Airway epithelial cell (primary cell): ENCODE data around the gene CRIP1.

DNA sequence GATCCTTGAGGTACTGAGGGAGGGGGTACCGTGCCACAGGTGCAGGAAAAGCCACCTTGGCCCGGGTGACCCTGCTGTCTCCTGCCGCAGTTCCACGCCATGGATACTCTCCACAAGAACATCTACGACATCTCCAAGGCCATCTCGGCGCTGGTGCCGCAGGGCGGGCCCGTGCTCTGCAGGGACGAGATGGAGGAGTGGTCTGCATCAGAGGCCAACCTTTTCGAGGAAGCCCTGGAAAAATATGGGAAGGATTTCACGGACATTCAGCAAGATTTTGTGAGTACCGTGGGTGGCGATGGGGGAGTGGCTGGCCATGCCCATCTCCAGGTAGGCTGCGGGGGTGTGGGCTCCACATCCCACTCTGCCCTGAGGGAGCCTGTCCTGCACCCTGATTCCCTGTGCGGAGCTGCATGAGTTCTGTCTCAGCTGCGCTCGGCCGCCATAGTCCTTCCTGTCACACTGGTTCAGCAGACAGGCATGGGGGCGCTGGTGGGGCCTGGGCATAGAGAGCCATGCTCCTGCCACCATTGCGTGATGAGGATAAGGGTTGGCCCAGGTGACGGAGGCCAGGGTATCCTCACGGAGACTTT, 13.8 kb upstream of the CRIP2 start:
- RAMPAGE, long total RNA, result no peak

DNA sequence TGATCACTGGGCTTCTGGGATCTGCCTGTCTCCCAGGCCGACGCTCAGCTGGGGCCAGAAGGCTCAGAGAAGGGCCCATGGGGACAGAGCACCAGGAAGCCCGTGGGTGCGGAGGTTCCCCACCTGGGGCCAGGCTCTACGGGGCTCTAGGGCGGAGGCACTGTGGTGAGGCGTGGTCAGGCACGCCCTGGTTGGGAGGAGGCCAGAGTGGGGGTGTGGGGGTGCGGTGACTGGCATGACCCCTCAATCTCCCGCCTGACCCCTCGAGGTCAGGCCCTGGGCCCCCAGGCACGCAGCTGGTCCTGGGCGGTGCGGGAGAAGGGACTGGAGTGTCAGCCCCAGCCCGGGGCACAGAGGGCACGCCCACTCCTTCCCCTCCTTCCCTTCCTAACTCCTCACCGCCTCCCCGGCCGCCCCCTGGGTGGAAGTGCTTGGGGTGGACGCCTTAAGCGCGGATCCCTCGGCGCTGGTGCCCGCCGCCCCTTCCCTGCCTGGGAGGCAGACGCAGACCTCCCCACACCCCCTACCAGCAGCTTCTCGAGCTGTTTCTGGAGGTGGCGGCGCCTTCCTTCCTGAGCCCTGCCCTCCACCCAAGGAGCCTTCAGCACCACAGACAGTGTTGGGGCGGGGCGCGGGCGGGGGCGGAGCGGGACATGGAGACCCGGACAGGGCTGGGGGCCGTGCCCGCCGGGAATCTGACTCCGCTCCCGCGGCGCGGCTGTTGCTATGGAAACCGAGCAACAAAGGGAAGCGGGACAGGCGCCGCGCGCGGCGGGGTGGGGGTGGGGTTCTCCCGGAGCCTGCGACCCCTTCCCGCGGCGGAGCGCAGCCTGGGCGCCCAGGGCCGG, 807 bp upstream of the CRIP2 start:
- RAMPAGE, long total RNA, result no peak

GRCh38 chr14:105486243-105487343, at the start of gene CRIP1:
Gene CRIP1, plus strand, starts transcription at chr14:105486886.
- RAMPAGE, long total RNA, result no peak

GRCh38 chr14:105488254-105488814, 1.6 kb downstream of the CRIP1 start:
- RAMPAGE, long total RNA, result no peak

GRCh38 chr14:105489176-105490351, 1.5 kb upstream of the TEDC1 start:
- RAMPAGE, long total RNA, result no peak

DNA sequence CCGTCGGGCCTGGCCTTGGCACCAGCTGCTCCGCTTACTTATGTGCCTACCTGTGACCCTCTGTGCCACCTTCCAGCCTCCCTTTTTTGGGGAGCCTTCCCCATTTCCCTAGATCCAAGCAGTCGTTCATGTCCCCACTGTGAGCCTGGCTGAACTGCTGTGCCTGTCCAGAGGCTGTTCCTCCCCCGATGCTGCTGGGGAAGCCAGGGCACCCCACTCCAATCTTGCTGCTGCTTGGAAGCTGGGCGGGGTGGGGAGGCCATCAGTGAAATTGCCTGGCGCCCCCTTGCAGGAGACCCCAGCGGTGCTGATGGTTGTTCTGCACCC, 2.3 kb downstream of the TEDC1 start:
- RAMPAGE, long total RNA, result no peak

DNA sequence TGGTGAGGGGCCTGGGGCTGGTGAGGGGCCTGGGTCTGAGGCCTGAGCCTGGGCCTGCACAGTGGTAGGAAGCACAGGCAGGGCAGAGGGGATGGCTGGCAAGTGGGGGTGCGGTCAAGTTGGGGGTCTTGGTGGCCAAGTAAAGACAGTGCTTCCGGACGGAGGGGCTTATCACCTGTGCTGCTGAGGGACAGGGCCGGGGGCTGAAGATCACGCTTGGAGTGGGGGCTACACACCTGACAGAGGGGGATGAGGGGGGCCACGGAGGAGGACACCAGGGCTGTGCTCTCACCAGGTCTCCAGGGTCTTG, 12.2 kb downstream of the TEDC1 start:
- RAMPAGE, long total RNA, result no peak

GRCh38 chr14:105706998-105707720, 180.8 kb downstream of the TMEM121 start:
- RAMPAGE, long total RNA, result no peak

GRCh38 chr14:105707721-105708775, 181.7 kb downstream of the TMEM121 start:
- RAMPAGE, long total RNA, result no peak

- RAMPAGE, long total RNA, result no peak
Observed at GRCh38 chr14:105709302-105709970, 183.1 kb downstream of the TMEM121 start.

DNA sequence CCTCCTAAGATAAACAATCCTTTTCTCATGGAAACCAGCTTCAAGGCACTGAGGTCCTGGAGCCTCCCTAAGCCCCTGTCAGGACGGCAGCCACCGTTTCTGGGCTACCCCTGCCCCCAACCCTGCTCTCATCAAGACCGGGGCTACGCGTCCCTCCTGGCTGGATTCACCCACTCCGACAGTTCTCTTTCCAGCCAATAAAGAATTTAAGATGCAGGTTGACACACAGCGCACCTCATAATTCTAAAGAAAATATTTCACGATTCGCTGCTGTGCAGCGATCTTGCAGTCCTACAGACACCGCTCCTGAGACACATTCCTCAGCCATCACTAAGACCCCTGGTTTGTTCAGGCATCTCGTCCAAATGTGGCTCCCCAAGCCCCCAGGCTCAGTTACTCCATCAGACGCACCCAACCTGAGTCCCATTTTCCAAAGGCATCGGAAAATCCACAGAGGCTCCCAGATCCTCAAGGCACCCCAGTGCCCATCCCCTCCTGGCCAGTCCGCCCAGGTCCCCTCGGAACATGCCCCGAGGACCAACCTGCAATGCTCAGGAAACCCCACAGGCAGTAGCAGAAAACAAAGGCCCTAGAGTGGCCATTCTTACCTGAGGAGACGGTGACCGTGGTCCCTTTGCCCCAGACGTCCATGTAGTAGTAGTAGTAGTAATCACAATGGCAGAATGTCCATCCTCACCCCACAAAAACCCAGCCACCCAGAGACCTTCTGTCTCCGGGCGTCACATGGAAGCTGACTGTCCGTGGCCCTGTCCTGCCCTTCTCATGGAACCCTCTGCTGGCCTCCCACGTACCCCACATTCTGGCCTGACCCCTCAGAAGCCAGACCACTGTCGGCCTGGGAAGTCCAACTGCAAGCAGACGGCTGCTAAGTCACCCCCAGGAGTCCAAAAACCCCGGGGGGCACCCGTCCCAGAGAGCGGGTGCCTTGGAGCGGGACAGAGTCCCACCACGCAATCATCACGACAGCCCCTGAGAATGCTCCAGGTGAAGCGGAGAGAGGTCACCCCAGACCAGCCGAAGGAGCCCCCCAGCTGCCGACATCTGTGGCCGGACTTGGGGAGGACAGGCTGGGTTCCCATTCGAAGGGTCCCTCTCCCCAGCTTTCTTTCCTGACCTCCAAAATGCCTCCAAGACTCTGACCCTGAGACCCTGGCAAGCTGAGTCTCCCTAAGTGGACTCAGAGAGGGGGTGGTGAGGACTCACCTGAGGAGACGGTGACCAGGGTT, 336.6 kb downstream of the TMEM121 start:
- RAMPAGE, long total RNA, result no peak

- RAMPAGE, long total RNA, result no peak
Observed at GRCh38 chr14:105986706-105987289, 460.4 kb downstream of the TMEM121 start.

DNA sequence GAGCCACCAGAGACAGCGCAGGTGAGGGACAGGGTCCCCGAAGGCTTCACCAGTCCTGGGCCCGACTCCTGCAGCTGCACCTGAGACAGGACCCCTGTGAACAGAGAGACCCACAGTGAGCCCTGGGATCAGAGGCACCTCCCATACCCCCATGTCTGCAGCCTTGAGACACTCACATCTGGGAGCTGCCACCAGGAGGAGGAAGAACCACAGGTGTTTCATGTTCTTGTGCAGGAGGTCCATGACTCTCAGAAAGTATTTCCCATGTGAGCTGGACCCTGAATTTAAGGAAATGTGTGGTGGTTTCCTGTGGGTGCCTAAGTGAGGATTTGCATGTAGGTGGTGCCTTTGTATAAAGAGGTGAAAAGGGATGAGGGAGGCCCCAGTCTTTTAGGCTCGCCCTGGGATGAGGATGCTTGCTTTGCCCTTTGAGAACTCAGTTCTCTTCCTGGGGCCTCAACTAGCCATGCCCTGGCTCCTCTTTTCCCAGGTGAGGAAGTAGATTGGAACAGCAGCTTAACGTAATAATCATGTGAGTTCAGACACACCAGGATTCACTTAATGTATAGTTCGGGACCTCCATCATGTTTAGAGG, 485.8 kb downstream of the TMEM121 start:
- RAMPAGE, long total RNA, result no peak

DNA sequence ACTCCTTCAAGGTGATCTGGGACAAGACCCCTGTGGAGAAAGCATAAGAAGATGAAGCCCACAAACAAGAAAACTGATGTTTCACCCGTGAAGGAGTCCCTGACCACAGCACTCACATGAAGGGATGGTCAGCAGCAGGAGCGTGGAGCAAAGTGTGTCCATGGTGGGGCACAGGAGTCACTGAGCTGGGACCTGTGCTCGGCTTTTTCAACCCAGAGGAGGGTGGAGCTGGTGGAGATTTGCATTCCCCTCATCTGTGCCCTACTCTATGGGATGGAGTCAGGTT, 511.7 kb downstream of the TMEM121 start:
- RAMPAGE, long total RNA, result no peak

GRCh38 chr14:106578920-106579549, 1052.7 kb downstream of the TMEM121 start:
- RAMPAGE, long total RNA, result no peak

- RAMPAGE, long total RNA, result no peak
Observed at GRCh38 chr14:106744854-106745859, 1218.8 kb downstream of the TMEM121 start.

DNA sequence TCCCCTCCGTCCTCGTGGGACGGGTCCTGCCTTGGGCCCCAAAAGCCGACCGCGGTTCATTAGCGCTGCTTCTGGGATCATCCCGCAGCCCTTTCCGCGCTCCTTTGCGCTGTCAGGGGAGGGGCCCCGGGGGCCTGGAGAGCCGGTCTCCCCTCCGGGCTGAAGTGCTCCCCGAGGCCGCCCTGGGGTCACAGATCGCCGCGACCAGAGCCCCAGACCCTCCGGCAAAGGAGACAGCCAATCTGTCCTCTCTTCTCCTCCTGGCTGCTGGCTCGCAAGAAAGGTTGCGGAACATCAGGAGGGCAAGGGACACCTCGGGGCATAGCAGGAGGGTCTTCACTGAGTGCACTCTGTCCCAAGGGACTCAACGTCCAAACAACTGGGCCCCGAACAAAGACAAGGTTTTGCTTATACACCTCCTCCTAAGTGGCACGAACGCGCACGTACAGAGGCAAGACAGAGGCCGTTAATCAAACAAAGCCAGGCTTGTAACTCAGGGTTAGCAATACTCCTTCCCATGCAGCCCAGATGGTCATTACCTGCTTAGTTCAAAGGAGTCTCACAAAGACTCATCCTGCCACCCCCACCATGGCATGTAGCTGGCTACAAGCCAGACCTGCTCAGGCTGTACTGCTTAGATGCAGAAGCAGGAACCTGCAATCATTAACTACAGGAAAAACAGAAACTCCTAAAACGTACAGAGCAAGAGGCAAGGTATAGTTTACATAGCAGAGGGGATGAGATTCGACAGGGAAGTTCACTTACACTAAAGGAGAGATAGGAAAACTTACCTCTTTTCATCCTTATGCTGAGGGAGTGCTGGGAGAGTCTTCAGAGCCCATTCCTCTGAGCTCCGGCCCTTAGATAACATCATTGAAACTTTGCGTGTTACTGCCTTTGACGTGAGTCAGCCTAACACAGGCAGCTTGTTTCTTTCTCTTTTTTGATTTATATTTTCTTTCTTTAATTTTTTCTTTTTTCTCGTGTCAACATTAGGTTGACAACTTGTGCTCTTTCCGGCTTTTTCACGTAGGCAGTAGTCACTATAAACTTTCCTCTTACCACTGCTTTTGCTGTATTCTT, 1319.0 kb downstream of the TMEM121 start:
- RAMPAGE, long total RNA, result no peak

- RAMPAGE, long total RNA, result no peak
Observed at GRCh38 chr14:106846095-106846621, 1319.8 kb downstream of the TMEM121 start.

- RAMPAGE, long total RNA, result no peak
Observed at GRCh38 chr14:106850508-106851284, 1324.3 kb downstream of the TMEM121 start.